A375 (cell line): ENCODE measurements around the genes TCEA3 and SRSF10.

GRCh38 chr1:22119840-22120509 lies 22.9 kb downstream of the WNT4 start:
- RAMPAGE, long total RNA: no peak

DNA sequence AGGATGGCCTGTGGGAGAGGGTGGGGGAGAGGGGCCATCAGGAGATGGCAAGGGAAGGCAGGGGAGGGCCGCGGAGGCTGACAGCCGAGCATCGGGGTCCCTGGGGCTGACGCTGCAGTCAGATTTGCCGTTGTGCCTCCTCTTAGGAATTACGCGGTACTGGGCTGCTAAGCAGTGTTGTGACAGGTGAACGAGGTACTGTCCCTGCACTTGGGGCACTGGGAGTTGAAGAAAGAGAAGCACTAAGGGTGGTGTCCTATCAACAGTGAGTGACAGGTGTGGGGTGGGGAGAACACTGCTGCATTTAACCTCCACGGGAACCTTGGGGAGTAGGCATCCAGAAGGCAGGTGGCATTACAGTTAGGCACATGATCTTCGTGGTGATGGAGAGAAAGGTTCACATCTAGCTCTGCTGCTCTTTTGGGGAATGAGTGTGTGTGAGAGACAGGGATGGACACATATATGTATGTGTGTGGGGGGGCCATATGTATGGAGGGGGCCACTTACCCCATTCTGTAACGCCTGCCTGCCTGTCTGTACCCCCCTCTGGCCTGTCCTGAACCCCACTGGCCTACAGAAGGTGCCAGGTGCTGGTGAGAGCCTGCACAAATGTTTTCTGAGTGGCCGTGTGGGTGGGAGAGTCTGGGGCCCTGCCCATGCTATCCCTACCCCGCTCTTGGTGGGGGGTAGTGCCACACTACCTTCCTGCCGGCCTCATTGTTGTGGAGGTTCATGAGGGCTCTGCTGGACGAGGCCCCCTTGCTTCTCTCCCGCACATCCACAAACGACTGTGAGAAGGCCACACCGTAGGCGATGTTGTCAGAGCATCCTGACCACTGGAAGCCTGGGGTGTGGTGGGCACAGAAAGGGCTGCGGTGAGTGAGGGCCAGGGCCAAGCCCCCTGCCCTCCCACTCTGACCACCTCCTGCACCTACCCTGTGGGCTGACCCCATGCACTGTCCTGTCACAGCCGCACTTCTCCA lies 22.1 kb downstream of the WNT4 start:
- RAMPAGE, long total RNA: no peak

GRCh38 chr1:22257244-22257945 lies 114.5 kb upstream of the WNT4 start:
- RAMPAGE, long total RNA: no peak

DNA sequence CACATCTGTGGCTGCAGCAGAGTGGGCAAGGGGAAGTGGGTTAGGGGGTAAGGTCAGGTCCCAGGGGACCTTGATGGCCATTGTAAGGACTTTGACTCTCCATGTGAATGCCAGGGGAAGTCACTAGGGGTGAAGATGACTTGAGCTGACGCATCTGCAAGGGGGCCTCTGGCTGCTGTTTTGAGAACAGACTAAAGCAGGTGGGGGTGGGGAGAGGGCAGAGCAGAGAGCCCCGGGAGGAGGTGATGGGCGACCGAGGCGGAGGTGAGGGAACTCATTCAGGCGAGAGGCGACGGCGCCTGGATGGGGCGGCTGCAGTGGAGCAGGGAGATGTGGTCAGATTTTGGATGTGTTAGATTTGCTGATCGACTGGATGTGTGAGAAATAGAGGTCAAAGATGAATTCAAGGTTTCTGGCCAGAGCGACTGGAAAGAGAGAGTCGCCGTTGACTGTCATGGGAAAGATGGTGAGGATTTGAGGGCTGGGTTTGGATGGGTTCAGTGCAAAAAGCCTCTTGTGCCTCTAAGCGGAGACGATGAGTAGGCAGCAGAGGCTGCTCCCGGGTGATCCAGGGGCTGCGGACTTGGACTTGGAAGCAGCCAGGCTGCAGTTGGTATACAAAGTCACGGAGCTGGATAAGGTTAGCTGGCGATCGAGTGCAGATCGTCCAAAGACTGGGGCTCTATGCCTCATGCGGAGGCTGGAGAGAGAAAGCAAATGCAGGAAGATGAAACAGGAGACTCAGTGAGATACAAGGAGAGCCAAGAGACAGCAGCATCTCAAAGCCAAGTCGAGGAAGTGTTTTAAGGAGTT lies 107.8 kb upstream of the ZBTB40 start:
- RAMPAGE, long total RNA: no peak

DNA sequence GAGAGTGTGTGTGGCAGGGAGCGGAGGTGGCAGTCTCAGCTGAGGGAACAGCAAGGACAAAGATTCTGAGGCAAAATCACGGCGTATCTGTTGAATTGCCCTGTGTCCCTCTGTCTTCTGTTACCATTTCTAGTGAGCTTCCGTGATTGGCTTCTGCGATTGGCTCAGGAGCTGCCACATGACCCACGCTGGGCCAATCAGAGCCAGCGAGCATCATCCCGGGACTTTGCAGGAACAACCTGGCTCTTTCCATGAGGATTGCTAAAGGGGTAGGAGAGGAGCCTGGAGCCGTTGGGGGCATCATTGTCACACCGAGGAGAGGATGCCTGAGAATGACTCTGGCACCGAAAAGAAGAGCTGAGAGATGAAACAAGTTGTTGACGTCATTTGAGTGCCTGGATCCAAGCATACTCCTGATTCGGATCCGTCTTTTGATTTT lies 67.6 kb upstream of the ZBTB40 start:
- RAMPAGE, long total RNA: no peak

- RAMPAGE, long total RNA: no peak
Observed at GRCh38 chr1:22494736-22495276, 43.2 kb downstream of the ZBTB40 start.

DNA sequence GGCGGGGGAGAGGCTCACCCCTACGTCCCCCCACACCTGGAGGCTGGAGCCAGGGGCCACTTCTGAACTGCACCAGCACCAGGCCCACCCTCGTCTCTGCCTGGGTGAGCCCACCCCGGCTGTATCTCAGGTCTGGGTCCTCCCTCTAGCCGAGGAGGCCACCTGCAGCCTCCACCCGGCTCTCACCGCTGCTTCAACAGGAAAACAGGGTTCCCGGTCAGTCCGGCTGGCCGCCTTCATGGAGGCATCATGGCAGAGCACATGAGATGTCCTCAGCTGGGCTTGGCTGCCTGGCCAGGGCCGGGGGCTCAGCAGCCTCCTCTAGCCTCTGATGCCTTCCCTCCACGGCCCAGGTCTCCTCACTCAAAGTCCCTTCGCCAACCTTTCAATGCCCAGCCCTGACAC lies 34.1 kb upstream of the C1QA start:
- RAMPAGE, long total RNA: no peak

- RAMPAGE, long total RNA: no peak
Observed at GRCh38 chr1:22662131-22662626, 9.1 kb downstream of the C1QB start.

GRCh38 chr1:22794484-22795010 lies 83.9 kb downstream of the EPHB2 start:
- RAMPAGE, long total RNA: no peak

DNA sequence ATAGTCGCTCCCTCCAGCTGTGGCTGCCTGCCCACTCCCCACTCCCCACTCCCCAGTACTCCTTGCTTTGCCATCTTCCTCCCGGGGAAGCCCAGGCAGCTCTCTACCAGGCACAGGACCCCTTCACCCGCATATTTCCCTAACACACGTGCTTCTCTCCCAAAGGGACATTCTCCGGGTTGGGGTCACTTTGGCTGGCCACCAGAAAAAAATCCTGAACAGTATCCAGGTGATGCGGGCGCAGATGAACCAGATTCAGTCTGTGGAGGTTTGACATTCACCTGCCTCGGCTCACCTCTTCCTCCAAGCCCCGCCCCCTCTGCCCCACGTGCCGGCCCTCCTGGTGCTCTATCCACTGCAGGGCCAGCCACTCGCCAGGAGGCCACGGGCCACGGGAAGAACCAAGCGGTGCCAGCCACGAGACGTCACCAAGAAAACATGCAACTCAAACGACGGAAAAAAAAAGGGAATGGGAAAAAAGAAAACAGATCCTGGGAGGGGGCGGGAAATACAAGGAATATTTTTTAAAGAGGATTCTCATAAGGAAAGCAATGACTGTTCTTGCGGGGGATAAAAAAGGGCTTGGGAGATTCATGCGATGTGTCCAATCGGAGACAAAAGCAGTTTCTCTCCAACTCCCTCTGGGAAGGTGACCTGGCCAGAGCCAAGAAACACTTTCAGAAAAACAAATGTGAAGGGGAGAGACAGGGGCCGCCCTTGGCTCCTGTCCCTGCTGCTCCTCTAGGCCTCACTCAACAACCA lies 59.2 kb downstream of the LACTBL1 start:
- RAMPAGE, long total RNA: no peak

DNA sequence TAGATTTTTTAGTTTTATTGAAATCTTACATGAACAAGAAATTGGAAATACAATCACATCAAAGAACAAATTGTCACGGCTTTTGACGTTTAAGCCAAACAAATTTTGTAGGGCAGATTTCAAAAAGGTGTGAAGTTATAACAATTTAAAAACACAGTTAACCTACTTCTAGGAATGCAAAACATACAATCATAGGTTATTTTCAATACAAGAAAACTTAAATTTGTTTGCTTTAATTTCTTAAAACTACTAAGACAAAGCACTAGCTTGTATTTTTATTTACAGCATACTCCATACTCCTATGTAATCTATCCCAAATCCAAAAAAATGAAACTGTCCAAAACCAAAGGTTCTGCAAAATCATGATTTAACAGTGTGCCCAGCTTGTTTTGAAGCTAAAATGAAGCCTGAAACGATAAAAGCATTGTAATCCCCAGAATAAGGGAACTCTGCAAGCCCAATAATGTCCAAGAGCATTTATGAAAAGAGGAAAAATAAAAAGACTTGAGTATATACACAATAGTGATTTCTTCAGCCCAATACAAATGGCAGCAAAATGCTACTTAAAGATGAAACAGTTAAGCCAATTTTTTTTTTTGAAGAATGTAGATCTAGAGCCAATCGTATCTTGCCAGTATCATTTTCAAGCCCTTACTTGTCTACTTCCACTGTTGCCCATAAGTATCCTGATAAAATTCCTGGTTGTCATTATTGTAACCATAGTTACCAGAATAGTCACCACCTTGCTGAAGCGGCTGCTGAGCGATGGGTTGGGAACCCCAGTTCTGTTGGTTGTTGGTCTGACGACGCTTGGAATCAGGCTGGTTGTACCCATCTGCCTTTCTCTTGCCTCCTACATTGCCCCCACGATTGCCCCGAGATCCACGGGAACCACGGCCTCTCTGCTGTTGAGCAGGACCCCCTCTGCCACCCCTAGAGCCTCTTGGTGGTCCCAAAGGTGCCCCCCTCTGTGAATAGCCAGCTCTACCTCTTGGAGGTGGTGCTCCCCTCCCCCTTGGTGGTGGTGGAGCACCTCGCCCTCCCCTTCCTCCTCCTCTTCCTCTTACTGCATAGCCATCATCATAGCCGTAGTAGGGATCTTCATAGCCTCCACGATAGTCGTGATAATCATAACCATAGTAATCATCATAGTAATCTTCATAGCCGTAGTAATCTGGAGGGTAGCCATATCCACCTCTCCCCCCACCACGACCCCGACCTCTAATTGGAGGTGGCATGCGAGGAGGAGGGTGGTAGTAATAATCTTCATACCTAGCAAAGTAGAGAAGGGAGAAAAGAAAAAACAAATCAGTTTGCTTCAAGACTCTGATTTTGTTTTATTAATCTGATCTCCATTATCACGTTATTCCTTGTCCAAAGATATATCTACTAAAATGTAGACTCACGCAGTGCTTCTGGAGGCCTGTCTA lies 33.8 kb downstream of the HNRNPR start:
- RAMPAGE, long total RNA: no peak

GRCh38 chr1:23376958-23377812 lies 7.5 kb upstream of the ZNF436 start:
- RAMPAGE, long total RNA: no peak

- RAMPAGE, long total RNA: no peak
Observed at GRCh38 chr1:23421715-23422276, 2.8 kb downstream of the TCEA3 start.

GRCh38 chr1:23423920-23424965 lies at the start of gene TCEA3:
TCEA3 (minus strand) TSS chr1:23424748.
- RAMPAGE, long total RNA: no peak

GRCh38 chr1:23785602-23786232 lies 5.2 kb upstream of the LYPLA2 start:
- RAMPAGE, long total RNA: no peak

DNA sequence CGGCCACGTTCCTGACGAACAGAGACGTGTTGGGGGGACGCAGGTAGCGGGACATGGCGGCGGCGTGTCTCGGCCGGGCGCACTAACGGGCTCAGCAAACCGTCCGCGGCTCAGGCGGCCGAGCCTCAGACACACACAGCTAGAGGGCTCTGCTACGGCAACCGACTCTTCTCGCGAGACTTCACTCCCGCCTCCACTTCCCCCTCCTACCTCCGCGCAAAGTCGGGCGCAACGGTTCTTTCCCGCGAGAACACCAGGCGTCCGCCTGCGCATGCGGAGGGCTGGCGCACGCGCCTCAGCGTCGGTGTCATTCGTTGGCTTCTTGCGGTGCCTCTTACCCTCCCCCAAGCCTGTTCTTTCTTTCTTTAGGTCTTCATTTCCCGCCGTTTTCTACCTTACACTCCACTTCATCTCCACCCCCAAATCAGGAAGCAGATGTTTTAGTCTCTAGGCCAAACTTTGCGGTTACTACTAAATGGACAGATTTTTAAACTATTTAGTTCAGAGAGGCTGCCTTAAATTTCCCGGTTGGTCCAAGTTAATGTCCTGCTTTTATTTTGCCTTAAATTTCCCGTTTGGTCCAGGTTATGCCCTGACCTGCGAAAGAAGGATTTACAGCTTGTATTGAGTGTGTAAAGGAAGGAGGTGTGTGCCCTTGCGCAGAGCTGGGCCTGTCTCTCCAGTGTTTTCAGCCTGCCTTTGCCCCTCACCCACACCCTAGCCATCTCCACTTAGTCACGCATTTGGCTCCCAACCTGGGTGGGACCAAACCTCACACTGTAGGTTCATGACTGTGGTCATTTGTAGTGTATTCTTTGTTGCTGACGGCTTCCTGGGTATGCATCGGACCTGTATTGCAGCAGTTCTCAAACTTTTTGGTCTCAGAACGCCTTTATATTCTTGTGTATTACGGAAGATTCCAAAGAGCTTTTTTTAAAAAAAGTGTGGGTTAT lies at the start of gene SRSF10:
TSS of gene SRSF10 (minus strand) at position 127 of the 953 bp plus-strand sequence.
- RAMPAGE, long total RNA: start-site peak on the minus strand centred at position 140 of the sequence, 67 bp wide, 1,389 and 274 reads in 2 replicates

DNA sequence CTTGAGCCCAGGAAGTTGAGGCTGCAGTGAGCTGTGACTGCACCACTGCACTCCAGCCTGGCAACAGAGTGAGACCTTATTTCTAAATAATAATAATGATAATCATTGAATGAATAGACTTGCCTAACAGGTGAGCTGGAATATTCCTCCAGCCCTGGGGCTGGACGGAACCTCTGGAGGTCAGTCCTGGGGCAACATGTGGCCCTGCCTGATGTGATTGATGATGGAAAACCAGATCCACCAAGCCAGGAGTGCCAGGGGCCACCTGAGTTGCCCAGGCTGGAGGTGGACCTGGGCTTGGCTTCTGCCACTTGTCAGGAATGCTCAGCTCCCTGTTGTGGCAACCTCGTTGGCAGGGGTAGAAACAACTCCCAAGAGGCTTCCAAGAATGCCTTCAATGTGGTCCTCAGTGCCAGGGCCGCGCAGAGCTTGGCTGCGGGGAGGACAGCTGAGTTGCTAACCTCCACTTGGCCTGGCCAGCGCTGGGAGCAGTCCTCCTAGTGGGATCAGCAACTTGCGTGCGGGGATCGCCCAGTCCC lies 9.1 kb downstream of the MYOM3 start:
- RAMPAGE, long total RNA: no peak

GRCh38 chr1:24192817-24193631 lies 5.9 kb upstream of the IFNLR1 start:
- RAMPAGE, long total RNA: no peak

DNA sequence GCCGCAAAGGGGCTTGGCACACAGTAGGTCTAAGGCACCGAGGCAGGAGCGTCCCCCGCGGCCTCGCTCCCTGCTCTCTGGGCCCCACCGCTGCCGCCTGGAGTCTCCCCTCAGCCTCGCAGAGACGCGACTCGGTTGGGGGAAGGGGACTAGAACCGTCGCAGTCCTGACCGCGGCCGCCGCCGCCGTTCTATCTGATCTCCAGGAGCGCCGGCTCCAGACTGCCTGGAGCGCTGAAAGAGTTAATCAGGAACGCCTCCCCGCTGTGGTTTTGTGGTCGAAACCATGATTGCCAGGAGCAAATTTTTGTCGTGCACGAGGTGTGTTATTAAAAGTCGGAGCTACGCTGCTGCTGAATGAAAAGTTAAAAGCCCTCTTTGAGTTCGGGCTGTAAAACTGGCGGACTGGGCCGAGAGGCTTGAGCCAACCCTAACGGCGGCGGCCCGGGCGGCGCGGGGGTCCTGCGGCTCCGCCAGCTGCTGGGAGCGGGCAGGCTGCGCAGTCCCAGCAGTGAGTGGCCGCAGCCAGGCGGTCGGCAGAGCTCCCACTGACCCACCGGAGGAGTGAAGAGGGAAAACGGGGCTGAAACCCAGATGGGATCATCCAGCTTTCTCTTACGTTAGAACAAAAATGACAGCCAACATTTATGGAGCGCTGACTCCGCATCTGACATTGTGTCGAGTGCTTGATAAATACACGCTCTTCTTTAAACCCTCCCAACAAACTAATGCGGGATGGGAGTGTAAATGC lies 3.2 kb downstream of the GRHL3 start:
- RAMPAGE, long total RNA: no peak

DNA sequence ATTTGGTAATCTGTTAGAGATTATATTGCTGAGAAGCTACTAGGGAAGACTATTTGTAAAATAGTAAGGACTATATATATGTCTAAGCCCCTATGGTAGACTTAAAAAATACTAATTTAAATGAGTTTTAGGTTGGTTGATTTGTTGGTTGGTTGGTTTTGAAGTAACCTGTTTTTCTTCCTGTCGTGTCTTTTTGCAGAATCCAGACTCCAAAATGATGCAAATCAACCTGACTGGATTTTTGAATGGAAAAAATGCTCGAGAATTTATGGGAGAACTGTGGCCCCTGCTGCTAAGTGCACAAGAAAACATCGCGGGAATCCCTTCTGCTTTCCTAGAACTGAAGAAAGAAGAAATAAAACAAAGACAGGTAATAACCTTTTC lies 5.5 kb downstream of the SRRM1 start:
- RAMPAGE, long total RNA: no peak